ENCODE results near the genes CXCL9 and ANTXR2.

- PRO-cap, result no peak
CAGE:
- cytosol, long polyA minus RNA, result no peak
- cytosol, long polyA plus RNA, result no peak
- long polyA plus RNA, result no peak
- nucleus, long polyA minus RNA, result no peak
- nucleus, long polyA plus RNA, result no peak
Observed at GRCh38 chr4:75727012-75727347, 2.6 kb downstream of the USO1 start.

DNA sequence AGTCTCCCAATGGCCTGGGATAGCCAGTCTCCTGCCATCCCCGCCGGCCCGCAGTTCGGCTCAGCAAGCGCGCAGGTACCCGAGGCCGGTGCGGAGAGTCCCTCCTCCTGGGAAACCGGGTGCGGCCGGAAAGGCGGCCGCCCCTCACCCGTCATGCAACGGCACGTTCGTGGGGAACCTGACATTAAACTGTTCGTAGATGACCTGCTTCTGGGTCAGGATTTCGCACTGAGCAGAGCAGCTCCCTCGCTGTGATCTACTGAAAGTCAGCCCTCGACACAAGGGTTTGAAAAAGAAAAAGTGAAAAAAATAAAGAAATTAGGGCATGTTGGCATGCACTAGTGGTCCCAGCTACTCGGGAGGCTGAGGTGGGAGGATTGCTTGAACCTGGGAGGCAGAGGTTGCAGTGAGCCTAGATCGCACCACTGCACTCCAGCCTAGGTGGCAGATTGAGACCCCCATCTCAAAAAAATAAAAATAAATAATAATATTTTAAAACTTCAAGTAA lies 15.9 kb downstream of the PPEF2 start:
- PRO-cap, result no peak
CAGE:
- cytosol, long polyA minus RNA, result no peak
- cytosol, long polyA plus RNA, result no peak
- long polyA plus RNA, result no peak
- nucleus, long polyA minus RNA, result no peak
- nucleus, long polyA plus RNA, result no peak

- PRO-cap, result no peak
CAGE:
- cytosol, long polyA minus RNA, result no peak
- cytosol, long polyA plus RNA, result no peak
- long polyA plus RNA, result no peak
- nucleus, long polyA minus RNA, result no peak
- nucleus, long polyA plus RNA, result no peak
Observed at GRCh38 chr4:75989878-75990484, 764 bp downstream of the SDAD1 start.

DNA sequence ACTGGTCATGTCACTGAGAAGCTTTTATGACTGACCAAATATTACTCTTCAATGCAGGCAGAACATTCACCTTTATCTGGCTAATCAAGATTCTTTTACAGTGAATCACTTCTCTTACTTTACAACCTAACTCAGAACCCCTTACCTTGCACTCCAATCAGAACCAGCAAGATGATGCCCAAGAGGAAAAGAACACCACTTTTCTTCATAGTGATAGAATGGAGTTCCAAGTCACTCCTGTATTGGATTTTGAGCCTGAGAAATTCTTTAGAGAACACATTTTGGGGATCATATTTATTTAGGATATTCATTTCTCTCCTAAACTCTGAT lies at the start of gene CXCL9:
CXCL9 (minus strand) TSS at position 269 of the 330 bp plus-strand sequence.
- PRO-cap, result no peak
CAGE:
- cytosol, long polyA minus RNA, result no peak
- cytosol, long polyA plus RNA, result no peak
- long polyA plus RNA, result no peak
- nucleus, long polyA minus RNA, result no peak
- nucleus, long polyA plus RNA, result no peak

GRCh38 chr4:76212466-76212667 lies 1.3 kb downstream of the SCARB2 start:
- PRO-cap, result no peak
CAGE:
- cytosol, long polyA minus RNA, result no peak
- cytosol, long polyA plus RNA, result no peak
- long polyA plus RNA, result no peak
- nucleus, long polyA minus RNA, result no peak
- nucleus, long polyA plus RNA, result no peak

GRCh38 chr4:76218989-76219846 lies 5.6 kb upstream of the SCARB2 start:
- PRO-cap, result no peak
CAGE:
- cytosol, long polyA minus RNA, result no peak
- cytosol, long polyA plus RNA, result no peak
- long polyA plus RNA, result no peak
- nucleus, long polyA minus RNA, result no peak
- nucleus, long polyA plus RNA, result no peak

DNA sequence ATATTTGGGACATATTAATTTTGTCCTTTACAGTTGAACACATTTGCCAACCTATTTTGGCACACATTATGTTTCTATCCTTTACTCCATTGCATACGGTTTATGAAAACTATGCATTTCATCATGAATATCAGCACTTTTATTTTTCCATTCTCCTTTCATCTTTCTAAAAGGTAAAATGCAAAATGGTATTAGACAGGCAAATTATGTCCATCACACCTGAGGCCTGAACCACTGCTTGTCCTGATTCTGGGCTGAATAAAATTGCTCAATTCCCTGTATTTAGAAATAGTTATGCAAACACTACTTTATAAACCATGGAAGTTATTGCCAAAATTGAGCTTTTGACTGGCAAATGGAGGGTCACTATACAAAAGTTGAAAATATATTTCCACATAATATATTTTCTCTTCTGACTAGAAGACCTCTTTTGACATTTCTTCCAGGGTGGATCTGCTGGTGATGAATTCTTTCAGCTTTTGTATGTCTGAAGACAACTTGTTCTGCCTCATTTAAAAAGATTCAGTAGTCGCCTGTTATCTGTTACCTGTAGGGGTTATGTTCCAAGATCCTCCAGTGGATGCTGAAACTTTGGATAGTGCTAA lies 21.1 kb downstream of the FAM47E start:
- PRO-cap, result no peak
CAGE:
- cytosol, long polyA minus RNA, result no peak
- cytosol, long polyA plus RNA, result no peak
- long polyA plus RNA, result no peak
- nucleus, long polyA minus RNA, result no peak
- nucleus, long polyA plus RNA, result no peak

- PRO-cap, result unidirectional peak, plus-strand start at chr4:76689195; bidirectional peak, plus-strand start at chr4:76689379, minus-strand start at chr4:76689263; bidirectional peak, plus-strand start at chr4:76689551, minus-strand start at chr4:76689515; bidirectional peak, plus-strand start at chr4:76689665, minus-strand start at chr4:76689777
CAGE:
- cytosol, long polyA minus RNA, result no peak
- cytosol, long polyA plus RNA, result no peak
- long polyA plus RNA, result no peak
- nucleus, long polyA minus RNA, result no peak
- nucleus, long polyA plus RNA, result start-site peak on the plus strand at chr4:76689296-76689522, 7 and 13 reads in 2 replicates
Observed at GRCh38 chr4:76688704-76689890, 208.8 kb downstream of the SOWAHB start.

DNA sequence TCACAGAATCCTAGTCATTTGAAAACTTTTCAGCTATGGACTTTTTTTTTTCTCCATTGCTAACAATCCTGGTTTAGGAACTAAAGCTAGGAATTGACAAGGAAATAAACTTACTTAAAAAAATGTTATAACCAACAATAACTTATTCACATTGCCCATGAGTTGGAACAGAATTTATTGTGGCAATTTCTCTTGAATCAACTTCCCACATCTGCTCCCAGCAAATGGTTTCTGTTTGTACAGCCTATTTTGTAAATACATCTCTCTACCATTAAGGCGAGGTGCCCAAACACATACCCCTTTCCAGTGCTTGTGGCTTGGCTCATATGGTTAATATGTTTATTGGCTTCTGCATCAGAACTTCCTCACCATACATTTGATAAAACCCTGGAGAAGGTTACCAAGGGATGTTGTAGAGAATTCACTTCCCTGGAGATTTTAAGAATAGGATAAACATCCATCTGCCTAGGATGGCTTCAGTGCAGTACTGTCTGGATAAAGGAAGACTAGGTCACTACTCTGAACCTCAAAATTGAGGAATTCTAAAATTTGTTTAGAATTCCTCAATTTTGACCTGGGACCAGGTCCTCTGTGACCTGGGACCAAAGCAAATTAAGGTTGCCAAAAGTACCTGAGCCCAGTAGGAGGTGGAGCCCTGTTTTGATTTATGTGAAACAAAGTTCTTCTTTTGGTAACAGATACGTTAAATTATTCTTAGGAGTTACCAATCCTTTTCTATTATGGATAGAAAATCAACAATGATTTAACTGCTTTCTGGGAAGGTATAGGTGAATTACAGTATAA lies 206.9 kb downstream of the SOWAHB start:
- PRO-cap, result no peak
CAGE:
- cytosol, long polyA minus RNA, result no peak
- cytosol, long polyA plus RNA, result no peak
- long polyA plus RNA, result no peak
- nucleus, long polyA minus RNA, result no peak
- nucleus, long polyA plus RNA, result no peak

GRCh38 chr4:76984535-76985406 lies 35.2 kb downstream of the SEPTIN11 start:
- PRO-cap, result no peak
CAGE:
- cytosol, long polyA minus RNA, result no peak
- cytosol, long polyA plus RNA, result no peak
- long polyA plus RNA, result no peak
- nucleus, long polyA minus RNA, result no peak
- nucleus, long polyA plus RNA, result no peak

DNA sequence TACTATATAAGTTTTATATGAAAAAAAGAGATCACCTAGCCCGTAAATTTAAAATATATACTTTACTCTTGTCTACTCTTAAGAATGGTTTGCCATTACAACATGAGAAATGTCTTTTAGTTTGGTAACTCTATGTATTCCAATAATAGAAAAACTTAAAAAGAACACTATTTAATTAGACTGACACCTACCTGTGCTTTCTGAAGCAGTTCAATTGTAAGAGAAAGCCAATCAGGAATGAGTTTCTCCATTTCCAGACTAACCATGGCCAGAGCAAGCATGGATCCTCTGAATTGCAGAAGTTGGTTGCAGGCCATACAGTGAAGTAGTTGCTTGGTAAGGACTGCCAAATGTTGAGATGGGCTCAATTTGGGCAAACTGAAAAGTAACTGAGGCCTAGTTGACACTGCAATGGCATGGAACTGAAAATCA lies 20.8 kb downstream of the CCNI start:
- PRO-cap, result no peak
CAGE:
- cytosol, long polyA minus RNA, result no peak
- cytosol, long polyA plus RNA, result no peak
- long polyA plus RNA, result no peak
- nucleus, long polyA minus RNA, result no peak
- nucleus, long polyA plus RNA, result no peak

GRCh38 chr4:77818480-77819240 lies 508 bp downstream of the CNOT6L start:
- PRO-cap, result bidirectional peak, plus-strand start at chr4:77818591, minus-strand start at chr4:77818278
CAGE:
- cytosol, long polyA minus RNA, result no peak
- cytosol, long polyA plus RNA, result no peak
- long polyA plus RNA, result no peak
- nucleus, long polyA minus RNA, result no peak
- nucleus, long polyA plus RNA, result no peak

- PRO-cap, result no peak
CAGE:
- cytosol, long polyA minus RNA, result no peak
- cytosol, long polyA plus RNA, result no peak
- long polyA plus RNA, result no peak
- nucleus, long polyA minus RNA, result no peak
- nucleus, long polyA plus RNA, result no peak
Observed at GRCh38 chr4:77821724-77822138, 2.6 kb upstream of the CNOT6L start.

DNA sequence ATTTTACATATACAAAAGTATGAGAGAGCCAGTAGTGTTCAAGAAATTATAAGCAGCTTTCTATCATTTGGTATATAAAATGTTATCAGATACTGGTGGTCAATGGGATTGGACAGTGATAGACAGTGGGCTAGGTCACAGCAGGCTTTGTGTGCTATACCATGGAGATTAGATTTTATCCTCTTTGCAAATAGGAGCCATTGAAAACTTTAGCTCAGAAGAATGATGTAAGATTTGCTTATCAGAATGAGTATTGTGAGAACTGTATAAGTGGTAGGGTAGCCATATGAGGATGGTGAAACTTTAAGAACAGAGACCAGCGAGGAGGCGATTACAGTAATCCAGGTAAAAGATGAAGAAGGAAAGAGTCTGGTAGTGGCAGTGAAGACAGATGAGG lies 37.9 kb downstream of the MRPL1 start:
- PRO-cap, result no peak
CAGE:
- cytosol, long polyA minus RNA, result no peak
- cytosol, long polyA plus RNA, result no peak
- long polyA plus RNA, result no peak
- nucleus, long polyA minus RNA, result no peak
- nucleus, long polyA plus RNA, result no peak

GRCh38 chr4:78787172-78788066 lies 11.3 kb downstream of the BMP2K start:
- PRO-cap, result no peak
CAGE:
- cytosol, long polyA minus RNA, result no peak
- cytosol, long polyA plus RNA, result no peak
- long polyA plus RNA, result no peak
- nucleus, long polyA minus RNA, result no peak
- nucleus, long polyA plus RNA, result no peak

DNA sequence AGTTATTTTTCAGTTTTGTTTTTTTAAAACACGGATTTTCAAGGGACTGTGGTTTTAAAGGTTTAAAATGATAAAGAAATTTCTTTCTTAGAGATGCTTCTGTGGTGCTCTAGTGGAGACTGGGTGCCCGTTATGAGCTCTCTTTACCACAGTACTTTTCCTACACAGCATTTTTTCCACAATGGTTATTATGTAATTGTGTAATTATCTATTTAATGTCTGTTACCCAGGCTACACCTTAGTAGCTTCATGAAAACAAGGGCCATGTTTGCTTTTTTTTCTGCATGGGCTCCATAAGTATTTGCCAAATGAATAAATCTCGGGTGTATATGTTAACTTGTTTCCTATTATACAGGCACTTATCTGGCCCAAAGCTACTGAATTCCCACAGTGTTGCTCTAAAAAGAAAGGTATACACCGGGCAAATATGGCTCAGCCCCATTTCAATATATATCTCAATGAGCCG lies 915 bp downstream of the PAQR3 start:
- PRO-cap, result no peak
CAGE:
- cytosol, long polyA minus RNA, result no peak
- cytosol, long polyA plus RNA, result no peak
- long polyA plus RNA, result no peak
- nucleus, long polyA minus RNA, result no peak
- nucleus, long polyA plus RNA, result no peak

- PRO-cap, result no peak
CAGE:
- cytosol, long polyA minus RNA, result no peak
- cytosol, long polyA plus RNA, result no peak
- long polyA plus RNA, result no peak
- nucleus, long polyA minus RNA, result no peak
- nucleus, long polyA plus RNA, result no peak
Observed at GRCh38 chr4:79598625-79599337, 190.8 kb upstream of the GK2 start.

GRCh38 chr4:80072926-80074073 lies at the start of gene ANTXR2:
ANTXR2 (minus strand) TSS chr4:80073229.
- PRO-cap, result bidirectional peak, plus-strand start at chr4:80073176, minus-strand start at chr4:80073082; unidirectional peak, minus-strand start at chr4:80073323; unidirectional peak, minus-strand start at chr4:80073472
CAGE:
- cytosol, long polyA minus RNA, result no peak
- cytosol, long polyA plus RNA, result start-site peak on the minus strand at chr4:80073064-80073121, 77 and 23 reads in 2 replicates
- long polyA plus RNA, result start-site peak on the minus strand at chr4:80073065-80073103, 60 and 93 reads in 2 replicates; start-site peak on the minus strand at chr4:80073189-80073243, 29 and 40 reads in 2 replicates
- nucleus, long polyA minus RNA, result start-site peak on the minus strand at chr4:80073059-80073075, 40 reads; start-site peak on the minus strand at chr4:80073184-80073219, 71 reads
- nucleus, long polyA plus RNA, result start-site peak on the minus strand at chr4:80073068-80073109, 72 and 91 reads in 2 replicates

DNA sequence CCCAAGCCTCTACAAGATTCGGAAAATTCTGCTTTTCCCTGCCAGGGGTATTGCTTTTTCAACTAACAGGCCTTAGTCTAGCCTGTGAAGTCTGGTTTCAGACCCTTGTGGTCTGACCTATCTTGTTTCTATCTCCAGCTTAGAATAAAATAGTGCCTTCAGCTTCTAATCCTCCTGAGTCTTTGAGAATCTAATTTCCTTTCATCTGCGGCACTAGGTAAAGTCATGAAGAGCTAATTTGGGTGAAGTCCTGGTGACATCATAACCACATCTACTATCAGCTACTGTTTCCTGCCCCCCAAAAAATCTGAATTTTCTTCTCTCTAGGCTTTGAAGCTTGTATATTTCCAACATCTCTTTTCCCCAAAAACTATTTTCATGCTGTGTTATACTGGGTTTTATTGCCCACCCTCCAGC lies 52.8 kb upstream of the ANTXR2 start:
- PRO-cap, result no peak
CAGE:
- cytosol, long polyA minus RNA, result no peak
- cytosol, long polyA plus RNA, result no peak
- long polyA plus RNA, result no peak
- nucleus, long polyA minus RNA, result no peak
- nucleus, long polyA plus RNA, result no peak

DNA sequence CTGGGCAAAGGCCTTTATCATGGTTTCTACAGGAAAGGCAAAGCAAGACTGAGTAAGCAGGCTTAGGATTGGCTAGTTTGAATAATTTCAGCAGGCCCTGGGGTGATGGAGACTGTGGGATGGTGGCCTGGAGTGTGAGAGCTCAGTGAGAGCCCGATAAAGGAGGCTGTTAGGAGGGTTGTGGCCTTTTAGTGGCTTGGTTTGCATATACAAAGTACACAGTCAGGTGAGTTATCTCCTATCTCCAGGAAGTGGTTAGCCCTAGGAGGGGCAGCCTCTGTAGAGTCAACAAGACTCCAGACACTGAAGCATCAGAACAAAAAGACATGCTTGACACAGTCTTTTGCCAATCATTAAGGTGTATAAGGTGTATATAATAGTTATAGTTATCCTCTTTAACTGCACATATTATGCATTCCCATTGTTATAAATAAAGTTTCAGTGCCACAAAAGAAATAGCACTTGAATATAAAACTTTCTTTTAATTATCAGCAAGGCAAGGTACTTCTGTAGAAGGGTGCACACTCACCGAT lies 157.3 kb downstream of the CFAP299 start:
- PRO-cap, result no peak
CAGE:
- cytosol, long polyA minus RNA, result no peak
- cytosol, long polyA plus RNA, result no peak
- long polyA plus RNA, result no peak
- nucleus, long polyA minus RNA, result no peak
- nucleus, long polyA plus RNA, result no peak

All from endothelial cell of umbilical vein (primary cell).